Cytotoxic T cell (primary cell): ENCODE measurements around the genes HSD11B2, LCAT and ZFP90.

GRCh38 chr16:67431047-67431877 lies at the start of gene HSD11B2:
Gene HSD11B2 (plus strand): TSS chr16:67431121.
- PRO-cap, 2 experiments: no peak in any of the 2 experiments

DNA sequence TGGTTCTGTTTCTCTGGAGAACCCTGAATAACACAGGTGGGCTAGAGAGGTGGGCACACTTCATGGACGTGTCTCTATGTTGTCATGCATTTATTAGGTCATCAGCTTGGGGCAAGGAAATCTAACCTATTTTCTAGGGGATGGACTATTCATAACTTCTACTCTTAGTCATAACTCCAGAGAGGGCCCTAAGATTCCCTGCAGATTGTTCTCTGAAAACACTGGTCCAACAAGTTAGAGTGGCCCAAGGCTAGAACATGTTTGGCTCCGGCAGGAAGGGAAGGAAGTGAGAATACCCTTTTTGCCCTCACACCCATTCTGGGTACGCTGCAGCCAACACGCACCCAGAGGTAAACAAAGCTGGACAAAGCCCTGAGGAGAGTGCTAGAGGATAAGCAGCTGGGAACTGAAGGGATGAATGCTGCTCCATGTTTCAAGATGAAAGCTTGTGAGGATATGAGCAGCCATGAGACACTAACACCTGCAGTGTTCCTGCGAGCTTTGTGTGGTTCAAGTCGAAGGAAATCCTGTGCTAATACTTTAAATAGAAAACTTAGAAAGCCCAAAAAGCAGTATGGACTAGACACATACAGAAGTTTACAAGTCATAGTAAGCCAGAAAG lies 10.0 kb downstream of the C16orf86 start:
- PRO-cap, 2 experiments: no peak in any of the 2 experiments

- PRO-cap, 2 experiments: no peak in any of the 2 experiments
Measured at GRCh38 chr16:67684723-67685384, 18.2 kb downstream of the C16orf86 start.

DNA sequence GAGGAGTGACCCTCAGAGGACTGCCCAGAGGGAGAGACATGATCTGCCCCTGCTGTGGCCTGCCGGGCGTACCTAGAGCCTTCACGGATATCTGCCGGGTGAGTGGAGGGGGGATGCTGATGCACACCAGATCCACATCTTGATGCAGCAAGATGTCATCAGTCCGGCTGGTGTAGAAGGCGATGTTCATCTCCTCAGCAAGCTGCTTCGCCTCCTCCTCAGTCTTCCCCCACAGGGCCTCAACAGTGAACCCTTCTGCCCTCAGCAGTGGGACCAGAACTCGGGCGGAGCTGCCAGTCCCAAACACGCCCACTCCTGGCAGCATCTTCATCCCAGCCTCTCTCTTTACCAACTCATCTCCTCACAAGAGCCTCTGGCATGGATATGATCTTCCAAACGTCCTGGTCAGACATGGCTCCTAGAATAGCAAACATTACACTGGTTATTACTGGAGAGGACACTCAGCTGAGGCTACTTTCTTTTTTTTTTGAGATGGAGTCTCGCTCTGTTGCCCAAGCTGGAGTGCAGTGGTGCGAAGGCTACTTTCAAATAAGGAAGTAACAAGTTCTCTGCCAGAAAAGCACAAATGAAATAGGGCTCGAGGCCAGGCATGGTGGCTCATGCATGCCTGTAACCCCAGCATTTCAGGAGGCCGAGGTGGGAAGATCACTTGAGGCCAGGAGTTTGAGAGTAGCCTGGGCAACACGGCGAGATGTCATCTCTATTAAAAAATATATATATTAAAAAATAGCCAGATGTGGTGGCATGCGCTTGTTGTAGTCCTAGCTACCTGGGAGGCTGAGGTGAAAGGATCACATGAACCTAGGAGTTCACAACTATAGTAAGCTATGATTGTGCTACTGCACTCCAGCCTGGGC lies 19.0 kb downstream of the C16orf86 start:
- PRO-cap, 2 experiments: no peak in any of the 2 experiments

GRCh38 chr16:67718052-67718925 lies 827 bp downstream of the GFOD2 start:
- PRO-cap, 2 experiments: no peak in any of the 2 experiments

DNA sequence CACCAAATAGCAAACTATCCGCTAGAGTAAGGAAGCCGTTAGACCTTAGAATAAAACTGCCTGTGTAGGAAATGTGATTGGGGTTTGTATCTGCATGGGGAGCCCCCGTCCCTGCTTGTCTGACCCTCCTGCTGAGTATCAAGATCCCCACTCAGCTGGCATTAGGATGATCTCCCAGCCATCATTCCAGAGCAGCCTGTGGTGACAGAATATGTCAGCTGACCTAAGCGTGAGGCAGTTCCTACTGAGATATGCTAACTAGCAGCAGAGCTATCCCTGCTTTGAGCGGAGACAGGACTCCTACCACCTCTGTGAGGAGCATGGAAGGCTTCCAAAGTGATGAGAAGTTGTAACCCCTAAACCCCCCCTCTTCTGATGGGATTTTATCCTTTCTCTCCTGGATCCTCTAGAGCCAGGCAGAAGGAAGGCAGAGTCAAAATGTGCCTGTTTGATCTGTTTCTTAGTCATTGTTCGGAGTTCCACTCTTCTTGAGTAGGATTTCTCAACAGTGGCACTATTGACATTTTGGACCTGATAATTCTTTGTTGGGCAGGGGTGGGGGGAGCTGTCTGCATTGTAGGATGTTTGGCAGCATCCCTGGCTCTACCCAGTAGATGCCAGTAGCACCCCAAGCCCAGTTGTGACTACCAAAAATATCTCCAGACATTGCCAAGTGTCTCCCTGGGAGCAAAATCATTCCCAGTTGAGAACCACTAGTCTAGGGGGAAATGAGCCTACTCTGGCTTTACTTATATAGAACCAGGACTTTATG lies 888 bp upstream of the GFOD2 start:
- PRO-cap, 2 experiments: no peak in any of the 2 experiments

DNA sequence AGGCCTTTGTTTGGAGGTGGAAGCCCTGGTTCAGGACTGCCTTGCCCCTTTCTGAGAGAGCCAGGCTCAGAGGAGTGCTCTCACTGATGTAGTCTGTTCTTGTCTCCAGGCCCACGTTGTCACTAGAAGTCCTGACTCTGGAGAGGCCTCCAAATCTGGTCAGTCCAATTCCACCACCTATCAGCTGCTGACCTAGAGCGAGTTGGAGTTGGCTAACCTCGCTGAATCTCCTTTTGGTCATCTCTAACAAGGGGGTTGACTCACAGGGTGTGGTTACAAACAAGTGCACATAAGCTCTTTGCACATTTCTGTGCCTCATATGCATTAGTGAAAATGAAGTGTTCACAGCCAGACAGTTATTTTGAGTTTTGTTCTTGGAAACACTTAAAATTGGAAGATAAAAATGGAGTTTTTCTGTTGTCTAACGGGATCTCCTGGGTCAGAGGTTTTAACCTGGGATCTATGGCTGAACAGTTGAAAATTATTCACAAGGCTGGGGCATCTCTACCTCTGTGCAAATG lies 11.8 kb upstream of the EDC4 start:
- PRO-cap, 2 experiments: no peak in any of the 2 experiments

- PRO-cap, 2 experiments: no peak in any of the 2 experiments
Measured at GRCh38 chr16:67881472-67882291, 3.0 kb upstream of the NRN1L start.

DNA sequence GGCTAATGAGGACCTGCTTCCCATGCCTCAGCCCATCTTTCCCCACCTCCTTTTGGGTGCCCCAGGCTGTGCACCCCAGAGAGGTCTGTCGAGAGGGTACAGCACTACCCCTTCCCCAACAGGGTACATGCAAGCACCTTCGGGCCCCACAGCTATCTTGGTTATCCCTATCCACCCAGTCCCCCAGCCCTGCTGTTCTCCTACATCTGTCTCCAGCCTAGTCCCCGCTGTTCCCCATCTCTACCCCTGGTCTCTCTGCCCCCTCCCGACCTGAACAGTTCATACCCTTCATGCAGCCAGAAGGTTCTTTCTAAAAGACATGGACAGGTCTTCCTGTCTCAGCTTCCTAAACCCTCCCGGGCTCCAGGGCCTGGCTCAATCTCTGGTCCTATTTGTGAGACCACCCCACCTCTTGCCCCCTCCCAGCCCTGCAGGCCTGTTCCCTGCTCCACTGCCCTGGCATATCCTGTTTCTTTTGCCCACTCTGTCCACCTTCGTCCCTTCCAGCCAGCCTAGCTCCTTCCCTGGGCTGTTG lies 383 bp downstream of the CTRL start:
- PRO-cap, 2 experiments: no peak in any of the 2 experiments

DNA sequence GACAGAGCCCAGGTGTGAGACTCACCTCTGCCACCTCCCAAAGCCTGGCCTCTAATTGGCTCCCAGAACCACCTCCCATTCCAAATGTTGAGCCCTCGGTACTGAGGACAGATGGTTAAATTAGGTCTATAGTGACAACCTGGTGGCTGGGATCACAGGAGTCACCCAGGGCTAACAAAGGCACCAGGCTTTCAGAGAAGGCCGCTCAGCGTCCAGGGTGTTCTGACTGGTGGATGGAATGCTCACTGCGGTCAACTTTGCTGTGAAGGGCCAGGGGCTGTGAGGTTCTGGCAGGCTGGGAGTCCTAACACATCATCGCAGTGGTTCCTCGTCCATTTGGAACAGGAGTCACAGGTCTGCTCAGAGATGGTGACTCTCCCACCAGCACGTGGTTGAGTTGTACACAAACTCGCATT lies 370 bp upstream of the CTRL start:
- PRO-cap, 2 experiments: no peak in any of the 2 experiments

DNA sequence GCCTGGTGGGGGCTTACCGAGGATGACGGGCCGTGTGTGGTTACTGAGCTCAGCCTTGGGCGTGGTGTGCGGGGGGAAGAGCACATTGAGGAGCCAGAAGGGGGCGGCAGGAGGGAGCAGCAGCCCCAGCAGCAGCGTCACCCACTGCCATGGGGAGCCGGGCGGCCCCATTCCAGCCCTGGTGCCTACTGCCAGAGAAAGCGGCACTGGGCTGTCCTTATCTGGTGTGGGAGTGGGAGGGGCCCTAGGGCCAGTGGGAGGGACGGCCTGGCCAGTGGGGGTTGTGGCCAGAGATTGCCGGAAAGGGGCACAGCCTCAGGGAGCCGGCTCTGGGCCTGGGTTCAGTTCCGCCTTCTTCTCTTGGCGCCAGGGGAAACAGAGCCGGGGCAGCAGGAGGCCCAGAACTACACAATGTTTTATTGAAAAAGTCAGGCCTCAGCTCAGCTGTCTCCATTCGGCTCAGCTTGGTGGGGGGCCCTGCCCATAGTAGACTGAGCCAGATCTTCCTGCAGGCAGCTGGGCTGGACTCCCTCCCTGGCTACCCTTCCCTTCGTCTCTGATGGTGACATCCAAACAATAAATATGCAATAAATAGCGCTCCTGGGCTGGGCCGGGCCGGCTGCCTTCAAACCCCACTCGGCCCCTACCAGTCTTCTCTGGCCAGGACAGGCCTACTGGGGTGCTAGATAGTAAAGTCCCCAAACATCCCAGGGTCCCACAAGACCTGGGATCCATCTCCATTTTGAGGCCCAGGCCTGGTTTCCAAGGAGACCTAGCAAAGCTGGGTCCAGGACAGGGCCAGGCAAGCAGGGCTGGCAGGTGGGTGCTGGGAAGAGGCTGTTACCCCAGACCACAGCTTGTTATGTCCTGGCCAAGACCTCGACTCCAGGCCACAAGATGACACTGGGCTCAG lies at the start of gene LCAT:
LCAT (minus strand) TSS at position 190 of the 913 bp plus-strand sequence.
- PRO-cap, 2 experiments: no peak in any of the 2 experiments

DNA sequence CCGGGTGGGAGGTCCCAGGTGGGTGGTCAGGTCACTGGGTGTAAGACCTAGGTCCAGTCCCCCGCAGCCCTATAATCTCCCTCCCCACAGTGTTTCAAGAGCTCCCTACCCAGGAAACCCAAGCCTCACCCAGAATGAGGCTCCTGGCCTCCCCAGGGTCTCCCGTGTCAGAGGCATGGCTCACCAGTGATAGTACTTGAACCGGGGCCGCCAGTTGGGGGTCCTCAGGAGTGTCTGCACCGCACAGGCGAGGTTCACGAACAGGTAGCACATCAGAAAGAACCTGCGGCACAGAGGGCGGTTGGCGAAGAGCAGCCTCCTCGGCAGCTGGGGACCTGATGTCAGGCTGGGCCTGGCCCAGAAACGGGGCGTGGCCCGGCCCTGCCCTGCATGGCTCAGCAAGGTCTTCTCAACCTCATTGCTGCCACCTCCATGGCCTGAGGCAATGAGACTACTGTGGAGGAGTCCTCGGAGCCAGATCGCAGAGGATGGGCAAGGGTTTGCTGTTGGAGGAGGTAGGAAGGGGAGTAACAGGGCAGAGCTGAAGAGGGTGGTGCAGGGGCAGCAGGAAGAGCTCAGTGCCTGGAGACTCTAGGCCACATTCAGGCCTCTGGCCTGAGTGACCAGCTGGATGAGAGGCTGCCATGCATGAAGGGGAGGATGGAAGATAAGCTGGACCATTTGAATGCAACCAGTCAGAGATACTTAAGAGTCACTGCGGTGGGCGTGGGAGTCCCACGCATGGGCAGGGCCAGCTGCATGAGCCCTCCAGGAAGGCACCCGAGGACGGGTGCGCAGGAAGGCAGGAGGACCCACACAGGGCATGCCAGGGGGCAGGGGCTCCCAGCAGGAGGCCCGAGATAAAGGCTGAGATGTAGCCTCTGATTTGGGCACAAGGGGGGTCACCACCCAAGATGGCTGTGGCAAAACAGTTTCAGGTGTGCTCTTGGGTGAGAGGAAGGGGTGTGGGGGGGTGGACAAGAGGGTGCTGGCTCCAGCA lies 4.3 kb upstream of the LCAT start:
- PRO-cap, 2 experiments: no peak in any of the 2 experiments

GRCh38 chr16:67966738-67967298 lies 1.6 kb downstream of the SLC12A4 start:
- PRO-cap, 2 experiments: no peak in any of the 2 experiments

DNA sequence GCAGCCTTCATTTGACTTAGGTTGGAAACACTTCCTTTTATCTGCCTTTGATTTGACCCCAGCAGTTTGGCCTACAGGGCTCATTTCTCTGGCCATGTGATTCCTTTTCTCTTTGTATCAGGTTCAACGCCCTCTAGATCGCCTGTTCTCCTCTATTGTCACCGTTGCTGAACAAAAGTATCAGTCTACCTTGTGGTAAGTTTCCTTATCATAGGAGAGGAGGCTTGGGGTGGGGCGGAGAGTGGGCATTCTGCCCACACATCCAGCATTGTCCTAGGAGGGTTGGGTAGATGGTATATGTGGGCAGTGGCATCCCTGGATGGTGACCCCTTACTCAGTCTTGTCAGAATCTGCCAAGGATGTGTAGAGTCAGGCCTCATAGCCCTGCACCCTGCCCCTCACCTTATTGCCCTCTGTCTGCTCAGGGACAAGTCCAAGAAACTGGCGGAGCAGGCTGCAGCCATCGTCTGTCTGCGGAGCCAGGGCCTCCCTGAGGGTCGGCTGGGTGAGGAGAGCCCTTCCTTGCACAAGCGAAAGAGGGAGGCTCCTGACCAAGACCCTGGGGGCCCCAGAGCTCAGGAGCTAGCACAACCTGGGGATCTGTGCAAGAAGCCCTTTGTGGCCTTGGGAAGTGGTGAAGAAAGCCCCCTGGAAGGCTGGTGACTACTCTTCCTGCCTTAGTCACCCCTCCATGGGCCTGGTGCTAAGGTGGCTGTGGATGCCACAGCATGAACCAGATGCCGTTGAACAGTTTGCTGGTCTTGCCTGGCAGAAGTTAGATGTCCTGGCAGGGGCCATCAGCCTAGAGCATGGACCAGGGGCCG lies 6.6 kb upstream of the NFATC3 start:
- PRO-cap, 2 experiments: no peak in any of the 2 experiments

- PRO-cap, 2 experiments: no peak in any of the 2 experiments
Measured at GRCh38 chr16:68236831-68237758, 1.2 kb upstream of the ESRP2 start.

DNA sequence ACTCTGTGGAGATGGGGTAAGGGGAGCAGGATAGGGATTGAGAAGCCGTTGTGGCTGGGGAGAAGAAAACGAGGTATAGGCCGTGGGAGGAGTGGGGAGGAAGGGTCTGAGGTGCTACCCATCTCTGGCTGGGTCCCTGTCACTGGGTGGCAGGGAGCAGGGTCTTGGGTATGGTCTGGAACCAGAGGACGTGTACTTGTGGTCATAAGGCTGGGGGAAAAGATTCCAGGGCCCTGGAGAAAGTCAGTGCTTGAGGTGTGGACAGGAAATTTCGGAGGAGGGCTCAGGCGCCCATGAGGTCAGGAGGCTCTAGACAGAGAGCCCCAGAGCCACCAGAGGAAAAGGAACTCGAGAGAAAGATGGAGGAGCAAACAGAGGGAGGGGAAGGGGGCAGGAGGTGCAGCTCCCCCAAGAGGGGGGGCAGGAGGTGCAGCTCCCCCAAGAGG lies 810 bp upstream of the SLC7A6 start:
- PRO-cap, 2 experiments: no peak in any of the 2 experiments

GRCh38 chr16:68360923-68361763 lies 50.3 kb downstream of the PRMT7 start:
- PRO-cap, 2 experiments: no peak in any of the 2 experiments

- PRO-cap, 2 experiments: no peak in any of the 2 experiments
Measured at GRCh38 chr16:68377695-68378444, 67.1 kb downstream of the PRMT7 start.

- PRO-cap, 2 experiments: no peak in any of the 2 experiments
Measured at GRCh38 chr16:68415925-68417109, 32.0 kb downstream of the SMPD3 start.

- PRO-cap, 2 experiments: peak in 2 of 2 experiments; most common plus-strand start chr16:68539047 (in 2); most common minus-strand start chr16:68538858 (in 1)
Measured at GRCh38 chr16:68538739-68539370, at the start of gene ZFP90. Gene ZFP90 (plus strand): TSS chr16:68539291.